Daoy (cell line): ENCODE data around the genes PPME1, PGM2L1 and CHRDL2.

GRCh38 chr11:73308383-73309131 is 481 bp downstream of the ARHGEF17 start:
- RAMPAGE, long total RNA: no peak

DNA sequence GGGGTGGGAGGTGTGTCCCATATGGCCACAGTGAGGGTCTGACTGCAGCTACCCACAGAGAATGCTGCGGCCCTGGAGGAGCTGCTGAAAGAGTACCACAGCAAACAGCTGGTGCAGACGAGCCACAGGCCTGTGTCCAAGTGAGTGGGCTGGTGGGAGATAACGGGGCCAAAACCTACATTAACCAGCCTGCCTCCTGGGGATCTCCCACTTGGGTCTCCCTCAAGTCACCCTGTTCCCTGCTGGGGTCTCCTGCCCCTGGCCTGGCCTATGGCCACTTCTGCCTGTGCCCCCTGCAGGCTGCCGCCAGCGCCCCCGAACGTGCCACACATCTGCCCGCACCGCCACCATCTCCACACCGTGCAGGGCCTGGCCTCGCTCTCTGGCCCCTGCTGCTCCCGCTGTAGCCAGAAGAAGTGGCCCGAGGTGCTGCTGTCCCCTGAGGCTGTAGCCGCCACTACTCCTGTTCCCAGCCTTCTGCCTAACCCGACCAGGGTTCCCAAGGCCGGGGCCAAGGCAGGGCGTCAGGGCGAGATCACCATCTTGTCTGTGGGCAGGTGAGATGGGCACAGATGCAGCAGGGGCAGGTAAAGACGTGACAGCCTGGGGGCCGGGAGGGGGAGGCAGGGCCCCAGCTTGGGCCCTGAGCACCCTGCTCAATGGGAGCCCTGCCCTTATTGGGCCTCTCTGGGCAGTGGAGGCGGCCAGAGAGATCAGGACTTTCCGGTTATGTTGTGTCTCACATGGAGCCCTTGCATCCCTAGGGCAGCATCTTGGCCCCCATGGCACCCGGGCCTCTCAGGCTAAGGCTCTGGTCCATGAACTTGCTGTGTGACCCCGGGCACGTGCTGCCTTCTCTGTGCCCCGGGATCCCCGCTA is 18.2 kb downstream of the RELT start:
- RAMPAGE, long total RNA: no peak

DNA sequence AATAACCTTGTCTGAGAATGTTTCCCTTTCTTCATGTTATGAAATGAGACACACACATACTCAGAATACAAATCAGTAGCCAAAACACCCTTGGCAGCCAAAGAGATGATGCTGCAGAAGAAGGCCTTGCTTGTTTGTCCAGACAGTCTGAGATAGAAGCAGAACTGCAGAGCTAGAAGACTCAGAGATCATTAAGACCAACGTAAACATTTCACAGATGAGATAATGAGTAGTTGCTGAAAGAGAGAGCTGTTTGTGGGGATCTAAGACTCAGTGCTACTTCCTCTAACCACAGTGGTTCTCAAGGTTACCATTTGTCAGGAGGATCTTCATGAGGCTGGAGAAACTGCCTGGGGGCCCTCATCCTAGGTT is 38.9 kb downstream of the RELT start:
- RAMPAGE, long total RNA: no peak

GRCh38 chr11:73467450-73467992 is 91.3 kb downstream of the RELT start:
- RAMPAGE, long total RNA: no peak

- RAMPAGE, long total RNA: no peak
Observed at GRCh38 chr11:73625728-73626180, 20.6 kb upstream of the PLEKHB1 start.

DNA sequence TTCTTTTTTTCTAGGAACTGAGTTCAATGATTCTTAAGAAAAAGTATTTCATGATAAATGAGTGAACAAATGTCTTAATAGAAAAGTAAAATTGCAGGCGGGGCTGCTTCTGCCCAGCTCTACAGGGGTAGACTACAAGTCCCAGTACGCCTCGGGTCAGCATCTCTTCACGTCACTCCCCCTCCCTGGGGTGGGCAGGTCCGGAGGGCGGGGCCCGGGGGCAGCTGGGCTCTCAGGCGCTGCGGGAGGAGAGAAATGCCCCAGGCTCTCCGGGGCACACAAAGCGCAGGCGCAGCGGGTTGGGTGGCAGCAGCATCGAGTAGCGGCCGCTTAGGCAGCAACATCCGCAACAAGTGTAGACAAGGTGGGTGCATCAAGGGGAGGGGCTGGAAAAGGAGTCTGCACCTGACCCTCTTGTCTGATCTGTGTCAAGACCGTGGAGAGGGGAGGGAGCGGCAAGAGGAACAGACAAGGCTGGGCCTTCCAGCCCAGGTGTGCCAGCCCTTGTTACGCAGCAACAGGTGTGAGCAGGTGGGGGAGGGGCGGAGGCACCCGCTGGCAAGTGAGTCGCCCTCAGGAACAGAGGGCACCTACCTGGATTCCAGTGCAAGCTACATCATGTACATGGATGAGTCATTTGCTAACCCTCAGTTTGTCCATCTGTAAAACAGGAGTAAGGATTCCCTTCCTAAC is 1.1 kb downstream of the PLEKHB1 start:
- RAMPAGE, long total RNA: no peak

- RAMPAGE, long total RNA: no peak
Observed at GRCh38 chr11:73875511-73876239, 971 bp downstream of the COA4 start.

GRCh38 chr11:73971937-73972687 is 10.5 kb downstream of the UCP2 start:
- RAMPAGE, long total RNA: no peak

DNA sequence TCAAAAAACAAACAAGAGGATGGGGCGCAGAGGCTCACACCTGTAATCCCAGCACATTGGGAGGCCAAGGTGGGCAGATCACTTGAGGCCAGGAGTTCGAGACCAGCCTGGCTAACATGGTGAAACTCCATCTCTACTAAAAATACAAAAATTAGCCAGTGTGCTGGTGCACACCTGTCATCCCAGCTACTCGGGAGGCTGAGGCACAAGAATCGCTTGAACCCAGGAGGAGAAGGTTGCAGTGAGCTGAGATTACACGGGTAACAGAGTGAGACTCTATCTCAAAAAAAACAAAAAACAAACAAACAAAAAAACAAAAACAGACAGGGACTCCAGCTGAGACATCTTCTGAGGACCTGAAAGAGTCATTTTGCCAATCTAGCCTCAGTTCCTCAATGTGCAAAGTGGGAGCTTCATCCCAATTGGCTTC is 6.6 kb downstream of the UCP2 start:
- RAMPAGE, long total RNA: no peak

DNA sequence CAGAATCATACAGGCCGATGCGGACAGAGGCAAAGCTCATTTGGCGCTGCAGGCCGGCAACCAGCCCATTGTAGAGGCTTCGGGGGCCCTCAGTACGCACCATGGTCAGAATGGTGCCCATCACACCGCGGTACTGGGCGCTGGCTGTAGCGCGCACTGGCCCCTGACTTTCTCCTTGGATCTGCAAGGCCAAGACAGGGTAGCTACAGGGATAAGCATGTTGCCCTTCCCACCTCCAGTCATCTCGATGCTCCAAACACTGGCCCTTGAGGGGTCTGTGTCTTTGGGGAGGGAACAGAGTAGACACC is 4.8 kb downstream of the UCP2 start:
- RAMPAGE, long total RNA: no peak

GRCh38 chr11:73979756-73980907 is 2.5 kb downstream of the UCP2 start:
- RAMPAGE, long total RNA: no peak

DNA sequence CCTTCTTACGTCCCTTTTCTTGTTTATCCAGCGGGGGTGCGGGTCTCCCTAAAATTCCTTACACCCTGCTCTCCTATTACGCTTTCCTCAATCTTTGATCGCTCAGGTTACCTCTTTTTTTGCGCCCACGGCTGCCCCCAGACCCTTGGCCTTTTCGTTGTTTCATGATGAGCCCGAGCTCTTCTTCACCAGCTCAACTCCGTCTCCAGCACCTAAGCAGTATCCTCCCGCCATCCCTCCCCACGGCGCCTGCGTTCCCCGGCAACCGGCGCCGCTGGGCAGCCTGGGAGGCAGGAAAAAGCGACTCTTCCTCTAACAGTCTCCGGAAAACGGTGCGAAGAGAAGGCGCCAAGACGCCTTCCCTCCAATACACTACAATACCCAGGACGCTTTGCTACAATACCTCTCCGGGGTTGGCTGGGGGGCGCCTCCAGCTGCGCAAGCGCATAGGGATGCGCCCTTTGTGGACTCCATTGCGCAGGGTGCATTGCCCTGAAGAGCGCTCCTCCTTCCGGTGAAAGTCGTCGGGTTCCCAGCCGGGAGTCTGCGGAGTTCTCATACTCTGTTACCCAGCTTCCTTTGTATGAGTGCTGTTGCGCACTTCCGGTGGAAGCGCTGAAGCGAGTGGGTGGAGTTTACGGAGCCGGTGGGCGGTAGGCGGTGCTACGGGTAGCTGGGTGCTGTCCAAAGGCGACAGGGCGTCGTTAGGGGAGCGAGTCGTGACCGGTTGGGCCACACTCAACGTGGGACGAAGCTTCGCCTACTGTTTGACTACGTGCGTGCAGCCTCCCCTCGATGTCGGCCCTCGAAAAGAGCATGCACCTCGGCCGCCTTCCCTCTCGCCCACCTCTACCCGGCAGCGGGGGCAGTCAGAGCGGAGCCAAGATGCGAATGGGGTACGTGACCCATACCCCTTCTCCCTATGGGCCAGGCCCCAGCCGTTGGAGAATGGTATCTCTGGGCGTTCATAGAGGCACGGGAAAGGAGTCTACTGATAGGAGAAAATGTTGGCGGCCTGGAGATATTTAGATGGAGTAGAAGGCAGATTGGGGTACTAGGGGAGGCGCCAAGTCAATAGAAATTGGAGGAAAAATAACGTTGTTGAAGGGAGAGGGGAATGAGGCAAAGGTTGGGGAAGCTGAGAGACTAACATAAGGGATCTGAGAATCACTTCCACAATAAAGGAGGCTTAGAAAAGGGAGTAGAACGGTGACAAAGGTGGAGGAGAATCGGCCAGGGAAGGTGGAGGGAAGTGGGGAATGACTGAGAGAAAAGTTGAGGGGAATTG is at the start of gene PPME1:
Gene PPME1, plus strand, starts transcription at position 663 of the 1,288 bp plus-strand sequence.
- RAMPAGE, long total RNA: no peak

GRCh38 chr11:74398206-74399449 is at the start of gene PGM2L1:
TSS of gene PGM2L1 (minus strand) at chr11:74398433.
- RAMPAGE, long total RNA: no peak

DNA sequence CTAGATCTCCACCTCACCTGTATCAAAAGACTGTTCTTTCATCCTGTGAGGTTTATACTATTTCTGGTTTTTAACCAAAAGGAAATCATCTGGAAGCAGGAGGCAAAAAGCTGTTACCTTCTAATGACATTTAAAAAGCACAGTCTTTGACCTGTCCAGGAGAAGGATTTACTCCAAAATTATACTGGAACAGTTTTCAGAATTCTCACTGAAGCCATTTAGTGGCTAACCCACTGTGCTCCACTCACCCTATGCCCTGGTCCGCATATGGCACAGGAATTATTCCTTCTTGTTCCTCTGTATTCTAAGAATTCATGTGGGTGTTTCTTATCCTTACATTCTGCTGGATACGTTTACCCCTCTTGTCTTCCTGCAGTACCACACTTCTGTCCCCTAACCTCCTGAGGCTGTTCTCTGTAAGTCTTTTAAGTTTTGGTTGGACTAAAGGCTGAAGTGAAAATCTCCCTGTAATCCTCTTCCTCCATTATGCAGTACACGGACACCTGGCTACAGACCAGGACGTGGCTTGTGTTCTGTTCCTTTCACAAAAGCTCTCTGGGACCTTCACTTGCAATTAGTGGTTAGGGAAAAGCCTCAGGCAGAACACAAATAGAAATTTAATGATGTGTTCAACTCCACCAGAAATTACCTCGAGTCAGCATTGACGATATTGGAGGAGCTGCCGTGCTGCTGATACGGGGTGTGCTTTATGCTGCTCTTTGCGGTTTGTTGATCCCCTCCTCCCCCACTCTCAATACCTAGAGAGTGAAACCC is 48.7 kb downstream of the POLD3 start:
- RAMPAGE, long total RNA: no peak

GRCh38 chr11:74685923-74686177 is 45.4 kb downstream of the CHRDL2 start:
- RAMPAGE, long total RNA: no peak

- RAMPAGE, long total RNA: no peak
Observed at GRCh38 chr11:74730825-74731920, at the start of gene CHRDL2. TSS of gene CHRDL2 (minus strand) at chr11:74731426.

DNA sequence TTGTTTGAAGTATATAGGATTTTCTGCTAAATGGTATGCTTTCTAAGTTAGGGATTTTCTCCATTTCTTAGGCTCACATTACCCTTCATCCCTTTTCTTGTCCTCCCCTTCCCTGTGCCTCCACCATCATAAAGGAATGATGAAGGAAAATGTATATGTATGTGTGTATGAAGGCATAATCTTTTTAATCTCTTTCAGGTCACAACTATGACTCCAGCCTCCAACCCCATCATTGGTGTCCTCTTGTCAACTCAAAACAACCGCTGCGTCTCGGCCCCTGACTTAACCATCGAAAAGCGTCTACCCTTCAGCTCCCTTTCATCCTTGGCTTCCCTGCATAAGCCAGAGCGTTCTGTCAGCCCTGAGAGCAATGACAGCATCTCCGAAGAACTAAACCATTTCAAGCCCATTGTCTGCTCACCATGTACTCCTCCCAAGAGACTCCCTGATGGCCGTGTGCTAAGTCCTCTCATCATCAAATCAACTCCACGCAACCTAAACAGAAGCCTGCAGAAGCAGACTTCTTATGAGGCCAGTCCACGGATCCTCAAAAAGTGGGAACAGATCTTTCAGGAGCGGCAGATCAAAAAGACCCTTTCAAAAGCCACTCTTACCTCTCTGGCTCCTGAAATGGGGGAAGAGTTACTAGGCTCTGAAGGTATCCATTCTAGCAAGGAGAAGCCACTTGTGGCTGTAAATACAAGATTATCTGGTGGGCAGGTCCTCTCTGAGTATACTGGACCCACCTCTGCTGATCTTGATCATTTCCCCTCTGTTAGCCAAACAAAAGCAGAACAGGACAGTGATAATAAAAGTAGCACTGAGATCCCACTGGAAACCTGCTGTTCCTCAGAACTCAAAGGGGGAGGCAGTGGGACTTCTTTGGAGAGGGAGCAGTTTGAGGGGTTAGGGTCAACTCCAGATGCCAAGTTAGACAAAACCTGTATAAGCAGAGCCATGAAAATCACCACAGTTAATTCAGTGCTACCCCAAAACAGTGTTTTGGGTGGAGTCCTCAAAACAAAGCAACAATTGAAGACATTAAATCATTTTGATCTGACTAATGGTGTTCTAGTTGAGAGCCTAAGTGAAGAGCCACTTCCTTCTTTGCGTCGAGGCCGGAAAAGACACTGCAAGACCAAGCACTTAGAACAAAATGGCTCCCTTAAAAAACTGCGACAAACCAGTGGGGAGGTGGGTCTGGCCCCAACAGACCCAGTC is 87.1 kb downstream of the RNF169 start:
- RAMPAGE, long total RNA: no peak

DNA sequence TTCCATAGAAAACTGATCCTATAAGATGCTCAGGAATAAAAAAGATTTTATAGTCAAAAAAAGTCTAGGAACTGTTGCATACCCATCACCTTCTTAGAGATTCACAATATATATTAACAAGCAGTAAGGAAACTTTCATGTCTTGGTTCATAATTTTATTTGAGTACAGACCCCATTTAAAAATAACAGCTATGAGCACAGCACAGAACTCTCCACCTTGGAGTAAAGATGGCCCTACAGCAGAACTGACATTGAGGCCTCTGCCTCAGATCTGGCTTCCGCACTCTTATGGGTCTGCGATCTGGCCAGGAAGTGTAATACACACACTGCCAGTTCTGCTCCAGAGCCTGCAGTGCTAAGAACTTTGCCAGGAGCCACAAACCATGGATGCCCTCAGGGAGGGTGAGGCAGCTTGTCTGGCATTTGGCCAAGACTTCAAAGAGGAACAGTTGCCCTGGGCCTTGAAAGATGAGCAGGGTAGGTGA is 47.0 kb downstream of the NEU3 start:
- RAMPAGE, long total RNA: no peak

GRCh38 chr11:75139963-75140642 is 10.8 kb upstream of the SLCO2B1 start:
- RAMPAGE, long total RNA: no peak

- RAMPAGE, long total RNA: no peak
Observed at GRCh38 chr11:75147652-75148412, 3.1 kb upstream of the SLCO2B1 start.